CMK (cell line): ENCODE results near the gene ZNF510.

GRCh38 chr9:96391044-96391709 is 7.7 kb upstream of the SLC35D2 start:
- RRBS = no CpG with 5 or more reads among the region's 5 CpGs

DNA sequence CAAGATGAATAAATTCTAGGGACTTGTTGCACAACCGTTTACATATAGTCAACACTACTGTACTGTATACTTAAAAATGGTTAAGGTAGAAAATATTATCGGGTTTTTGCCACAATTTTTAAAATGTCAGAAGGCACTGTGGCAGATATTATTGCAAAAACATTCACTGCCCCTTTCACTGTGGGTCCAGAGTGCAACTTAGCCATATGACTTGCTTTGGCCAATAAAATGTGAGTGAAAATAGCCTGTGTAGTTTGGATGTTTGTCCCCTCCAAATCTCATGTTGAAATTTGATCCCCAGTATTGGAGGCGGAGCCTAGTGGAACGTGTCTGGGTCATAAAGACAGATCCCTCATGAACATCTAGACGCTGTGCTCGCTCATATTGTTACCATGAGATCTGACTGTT is 9.5 kb downstream of the ZNF367 start:
- RRBS = no CpG with 5 or more reads among the region's 6 CpGs

DNA sequence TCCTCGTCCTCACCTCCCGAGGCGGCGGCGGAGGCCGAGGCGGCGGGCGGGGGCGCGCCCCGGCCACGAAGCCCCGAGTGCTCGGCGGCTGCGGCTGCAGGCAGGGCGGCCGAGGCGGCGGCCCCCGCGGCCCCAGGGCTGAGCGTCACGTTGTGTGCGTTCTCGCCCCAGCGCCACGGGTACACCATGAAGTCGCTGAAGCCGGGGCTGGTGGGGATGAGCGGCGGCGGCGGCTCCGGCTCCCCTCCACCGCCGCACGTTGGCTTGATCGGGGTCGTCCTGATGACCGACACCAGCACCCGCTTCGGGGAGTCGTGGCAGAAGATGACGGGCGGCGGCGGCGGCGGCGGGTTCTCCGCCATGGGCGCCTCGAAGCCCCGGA is 532 bp downstream of the ZNF367 start:
- RRBS = no CpG with 5 or more reads among the region's 56 CpGs

- RRBS = 1% methylated on average over 21 of the region's 44 CpGs
Measured at GRCh38 chr9:96418797-96419239, 648 bp upstream of the ZNF367 start.

GRCh38 chr9:96487828-96488493 is 38.0 kb downstream of the HABP4 start:
- RRBS = 90% methylated on average over 5 of the region's 12 CpGs

DNA sequence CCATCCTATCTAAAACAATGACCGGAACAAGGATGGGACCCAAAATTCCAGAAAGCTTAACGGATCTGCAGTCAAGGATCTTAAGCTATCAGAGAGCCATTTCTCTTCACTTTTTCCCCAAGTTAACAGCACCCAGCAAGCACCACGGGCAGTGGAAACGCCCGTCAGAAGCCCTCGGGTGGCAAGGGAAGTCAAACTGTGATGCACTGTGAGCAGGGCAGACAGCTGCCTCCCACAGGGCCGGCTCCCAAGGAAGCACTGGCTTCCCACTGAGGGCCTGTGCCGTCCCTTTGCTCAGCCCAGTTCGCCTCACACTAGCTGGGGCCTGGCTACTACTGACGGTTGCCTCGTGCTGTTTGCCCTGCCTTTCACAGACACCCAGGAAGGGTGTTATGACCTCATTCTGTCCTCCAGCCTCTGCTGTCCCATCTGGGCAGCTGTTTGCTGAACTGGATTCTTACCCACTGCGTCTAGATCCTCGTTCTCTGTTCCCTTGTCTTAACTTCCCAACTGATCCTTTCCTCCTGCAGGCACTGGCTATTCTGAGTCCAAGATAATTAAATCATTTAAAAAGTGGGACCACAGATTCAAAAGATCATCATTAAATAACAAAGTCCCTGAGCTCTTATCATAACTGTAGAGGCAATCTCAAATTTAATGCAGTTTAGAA is 62.5 kb downstream of the CDC14B start:
- RRBS = no CpG with 5 or more reads among the region's 13 CpGs

- RRBS = no CpG with 5 or more reads among the region's 16 CpGs
Measured at GRCh38 chr9:96655501-96655857, 362 bp upstream of the PRXL2C start.

- RRBS = 1% methylated on average over 16 of the region's 61 CpGs
Measured at GRCh38 chr9:96777149-96778526, at the start of gene ZNF510. Gene ZNF510 (minus strand): TSS chr9:96778087.

DNA sequence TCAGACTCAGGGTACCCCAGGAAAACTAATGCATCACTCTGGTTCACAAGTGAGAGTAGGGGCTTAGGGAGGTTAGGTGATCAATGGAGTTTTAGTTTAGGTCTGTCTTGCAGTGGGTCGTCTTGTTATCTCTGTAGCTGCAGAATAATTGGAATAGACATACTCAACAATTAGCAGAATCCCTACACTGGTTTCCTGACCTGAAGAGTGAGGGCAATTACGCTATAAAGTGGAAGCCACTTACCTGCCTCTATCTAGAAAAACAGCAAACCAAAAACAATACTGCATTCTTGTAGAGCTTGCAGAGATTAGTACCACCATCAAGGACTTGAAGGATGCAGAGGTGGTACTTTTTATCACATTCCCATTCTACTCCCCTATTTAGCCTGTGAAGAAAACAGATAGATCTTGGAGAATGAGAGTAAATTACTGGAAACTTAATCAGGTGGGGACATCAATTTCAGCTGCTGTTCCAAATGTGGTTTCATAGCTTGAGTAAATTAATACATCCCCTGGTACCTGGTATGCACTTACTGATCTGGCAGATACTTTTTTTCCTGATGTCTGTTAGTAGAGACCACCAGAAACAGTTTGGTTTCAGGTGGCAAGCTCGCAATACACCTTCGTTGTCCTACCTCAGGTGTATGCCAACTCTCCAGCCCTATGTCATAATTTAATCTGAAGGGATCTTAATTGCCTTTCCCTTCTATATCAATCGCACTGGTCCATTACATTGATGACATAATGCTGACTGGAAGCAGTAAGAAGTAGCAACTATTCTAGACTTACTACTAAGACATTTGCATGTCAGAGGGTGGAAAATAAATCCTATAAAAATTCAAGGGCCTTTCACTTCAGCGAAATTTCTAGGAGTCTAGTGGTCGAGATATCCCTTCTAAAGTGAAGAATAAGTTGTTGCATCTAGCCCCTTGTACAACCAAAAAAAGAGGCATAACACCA is 32.7 kb upstream of the NUTM2G start:
- RRBS = no CpG with 5 or more reads among the region's 7 CpGs

- RRBS = no CpG with 5 or more reads among the region's 10 CpGs
Measured at GRCh38 chr9:96937632-96938236, 9.1 kb downstream of the NUTM2G start.

GRCh38 chr9:97468672-97469095 is 32.8 kb upstream of the TMOD1 start:
- RRBS = no CpG with 5 or more reads among the region's 1 CpG

- RRBS = 3% methylated on average over 13 of the region's 23 CpGs
Measured at GRCh38 chr9:97501342-97501575, 207 bp upstream of the TMOD1 start.

DNA sequence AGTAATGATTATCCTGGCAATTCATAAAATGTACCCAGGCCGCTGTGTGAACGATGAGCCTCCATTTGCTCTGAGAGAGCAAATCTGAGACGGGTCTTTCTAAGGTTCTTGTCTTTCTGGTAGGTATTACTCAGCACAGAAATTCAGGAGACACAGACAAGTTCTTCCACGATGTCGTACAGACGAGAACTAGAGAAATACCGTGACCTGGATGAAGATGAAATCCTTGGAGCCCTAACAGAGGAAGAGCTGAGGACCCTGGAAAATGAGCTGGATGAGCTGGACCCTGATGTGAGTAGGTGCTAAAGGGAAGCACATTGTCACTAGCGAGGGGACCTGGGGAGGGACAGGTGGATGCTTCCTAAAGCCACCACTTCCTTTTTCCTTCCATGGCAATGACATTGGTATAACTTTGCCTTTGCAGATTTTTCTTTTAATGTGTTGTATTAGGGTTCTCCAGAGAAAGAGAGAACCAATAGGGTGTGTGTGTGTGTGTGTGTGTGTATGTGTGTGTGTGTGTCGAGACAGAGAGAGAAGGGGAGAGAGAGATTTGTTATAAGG is 22.6 kb downstream of the TMOD1 start:
- RRBS = no CpG with 5 or more reads among the region's 9 CpGs

DNA sequence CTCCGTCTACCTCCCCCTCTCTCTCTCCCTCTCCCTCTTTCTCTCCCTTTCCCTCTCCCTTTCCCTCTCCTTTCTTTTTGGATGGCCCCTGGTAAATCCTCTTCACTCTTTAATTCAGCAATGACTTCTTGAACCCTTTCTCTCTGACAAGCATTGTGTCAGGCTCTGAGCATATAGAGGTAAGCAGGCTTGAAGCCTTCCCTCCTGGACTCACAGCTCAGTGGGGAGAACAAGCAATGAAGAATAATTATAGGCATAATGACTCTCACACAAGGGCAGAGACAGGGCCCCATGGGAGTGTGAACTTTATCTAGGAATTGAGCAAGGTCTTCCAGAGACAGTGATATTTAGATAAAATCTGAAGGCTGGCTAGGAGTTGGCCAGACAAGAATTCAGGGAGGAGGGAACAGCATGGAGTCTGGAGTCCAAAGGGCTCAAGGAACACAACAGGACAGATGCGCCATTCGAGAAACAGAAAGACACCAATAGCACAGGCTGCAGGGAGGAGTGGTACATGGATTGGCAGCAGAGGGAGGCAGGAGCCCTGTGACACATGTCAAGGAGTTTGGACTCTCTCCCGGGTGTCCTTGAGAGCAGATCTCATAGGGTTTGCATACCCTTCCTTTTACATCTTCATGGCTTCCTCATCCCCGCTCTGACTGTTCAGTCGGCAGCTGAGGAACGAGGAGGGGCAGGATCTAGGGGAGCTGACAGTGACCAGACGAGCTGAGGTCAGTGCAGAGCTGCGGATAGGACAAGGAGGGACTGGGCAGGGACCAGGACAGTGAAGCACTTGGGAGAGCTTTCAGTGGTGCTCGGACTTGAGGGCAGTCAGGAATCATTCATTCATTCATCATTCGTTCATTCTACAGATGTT is 63.9 kb upstream of the XPA start:
- RRBS = no CpG with 5 or more reads among the region's 11 CpGs

- RRBS = no CpG with 5 or more reads among the region's 2 CpGs
Measured at GRCh38 chr9:98226454-98226948, 28.9 kb downstream of the TBC1D2 start.

DNA sequence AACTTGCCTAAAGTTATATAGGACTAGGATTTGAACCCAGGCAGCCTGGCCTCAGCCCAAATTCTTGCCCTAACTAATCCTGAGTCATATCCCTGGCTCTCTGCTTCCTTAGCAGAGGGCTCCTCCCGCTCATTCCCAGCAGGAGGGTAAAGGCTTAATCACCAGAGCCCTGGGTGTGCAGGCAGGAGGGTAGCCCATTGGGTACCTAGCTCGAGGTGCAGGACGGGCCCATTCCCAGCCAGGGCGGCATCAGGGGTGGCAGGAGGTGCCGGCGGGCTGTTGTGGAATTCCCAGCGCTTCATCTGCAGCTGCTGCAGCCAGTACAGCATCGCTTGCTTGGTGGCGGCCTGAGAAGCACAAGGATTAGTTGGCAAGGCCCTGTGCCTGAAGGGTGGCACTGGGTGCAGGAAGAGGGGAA is 3.9 kb downstream of the TBC1D2 start:
- RRBS = no CpG with 5 or more reads among the region's 9 CpGs

GRCh38 chr9:98826441-98827068 is 19.1 kb downstream of the GALNT12 start:
- RRBS = no CpG with 5 or more reads among the region's 23 CpGs

DNA sequence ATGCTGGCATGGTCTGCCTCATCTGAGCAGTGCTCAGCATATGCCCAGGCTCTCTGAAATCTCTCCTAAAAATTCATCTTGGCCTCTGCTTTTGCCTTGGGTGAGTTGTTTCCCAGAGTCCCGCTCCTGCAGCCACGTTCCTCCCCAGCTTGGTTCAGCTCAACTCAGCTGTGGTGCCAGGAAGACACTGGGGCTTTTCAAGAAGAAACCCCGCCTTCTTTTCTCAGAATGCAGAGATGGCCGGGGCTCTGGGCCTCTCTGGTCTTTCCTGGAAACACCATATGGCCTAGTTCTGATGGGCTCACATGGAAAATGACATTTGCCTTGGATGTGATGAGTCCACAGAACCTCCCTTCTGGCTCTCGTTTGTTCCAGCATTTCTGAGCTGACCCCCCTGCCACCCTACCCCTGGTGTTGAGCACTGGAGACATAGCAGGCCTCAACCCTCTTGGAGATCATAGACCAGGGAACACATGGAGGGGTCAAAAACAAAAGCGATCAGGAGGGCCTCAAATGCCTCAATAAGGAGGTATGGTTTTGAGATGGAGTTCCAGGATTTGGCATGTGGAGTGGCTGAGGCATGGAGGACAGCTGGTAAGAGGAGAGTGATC is 12.0 kb upstream of the TGFBR1 start:
- RRBS = no CpG with 5 or more reads among the region's 6 CpGs

DNA sequence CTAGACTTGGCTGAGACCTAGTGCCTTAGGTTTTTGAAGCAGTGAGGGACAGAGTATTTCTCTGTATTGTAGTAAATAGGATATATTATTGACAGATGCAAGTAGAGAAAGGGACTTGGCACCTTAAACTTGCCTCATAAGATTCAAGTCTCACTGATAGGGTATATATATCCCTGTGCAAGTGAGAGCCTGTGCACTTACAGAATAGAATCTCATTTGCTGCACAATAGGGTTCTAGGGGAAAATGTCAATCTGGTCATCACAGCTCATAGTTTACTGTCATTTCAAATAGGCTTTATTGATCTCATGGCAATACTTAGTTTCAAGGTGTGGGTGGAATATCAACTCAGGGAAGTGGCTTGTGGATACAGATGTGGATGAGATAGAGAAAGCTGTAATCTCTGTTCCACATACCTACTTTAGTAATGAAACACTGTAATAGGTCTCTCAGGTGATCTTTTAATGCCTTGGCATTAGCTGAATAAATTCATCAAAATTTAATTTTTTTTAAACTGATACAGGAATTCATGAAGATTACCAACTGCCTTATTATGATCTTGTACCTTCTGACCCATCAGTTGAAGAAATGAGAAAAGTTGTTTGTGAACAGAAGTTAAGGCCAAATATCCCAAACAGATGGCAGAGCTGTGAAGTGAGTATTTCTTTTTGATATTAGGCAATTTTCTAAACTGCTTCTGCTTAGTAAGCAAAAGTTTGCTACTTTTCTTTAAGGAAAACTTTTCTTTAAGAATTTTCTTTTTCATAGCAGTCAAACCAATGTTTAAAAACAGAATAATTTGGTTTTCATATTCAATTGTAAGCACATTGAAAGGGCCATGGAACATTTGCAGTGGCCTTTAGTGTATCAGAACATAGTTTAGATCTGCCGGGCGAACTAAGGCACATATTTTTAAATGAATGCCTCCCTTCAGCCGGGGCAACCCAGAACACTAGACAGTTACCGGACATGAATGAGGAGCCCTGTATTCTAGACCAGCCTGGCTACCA is 42.5 kb downstream of the TGFBR1 start:
- RRBS = no CpG with 5 or more reads among the region's 4 CpGs

DNA sequence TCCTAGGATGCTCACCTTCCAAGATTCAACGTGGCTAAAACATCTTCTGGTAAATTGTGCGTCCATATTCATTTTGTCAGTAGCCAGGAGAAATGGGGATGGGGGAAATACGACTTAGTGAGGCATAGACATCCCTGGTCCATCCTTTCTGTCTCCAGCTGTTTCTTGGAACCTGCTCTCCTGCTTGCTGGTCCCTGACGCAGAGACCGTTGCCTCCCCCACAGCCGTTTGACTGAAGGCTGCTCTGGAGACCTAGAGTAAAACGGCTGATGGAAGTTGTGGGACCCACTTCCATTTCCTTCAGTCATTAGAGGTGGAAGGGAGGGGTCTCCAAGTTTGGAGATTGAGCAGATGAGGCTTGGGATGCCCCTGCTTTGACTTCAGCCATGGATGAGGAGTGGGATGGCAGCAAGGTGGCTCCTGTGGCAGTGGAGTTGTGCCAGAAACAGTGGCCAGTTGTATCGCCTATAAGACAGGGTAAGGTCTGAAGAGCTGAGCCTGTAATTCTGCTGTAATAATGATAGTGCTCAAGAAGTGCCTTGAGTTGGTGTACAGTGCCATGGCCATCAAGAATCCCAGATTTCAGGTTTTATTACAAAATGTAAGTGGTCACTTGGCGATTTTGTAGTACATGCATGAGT is 47.1 kb downstream of the TGFBR1 start:
- RRBS = no CpG with 5 or more reads among the region's 9 CpGs